Glomerular endothelial cell (primary cell): ENCODE results near the genes CCDC120, USP27X, MAGED4B, SPANXN5 and KANTR.

- RAMPAGE, long total RNA, result no peak
Measured at GRCh38 chrX:48936780-48937538, 18.1 kb upstream of the PIM2 start.

- RAMPAGE, long total RNA, result no peak
Measured at GRCh38 chrX:48990833-48991234, 11.2 kb downstream of the GRIPAP1 start.

- RAMPAGE, long total RNA, result no peak
Measured at GRCh38 chrX:49029816-49030262, 13.3 kb downstream of the TFE3 start.

GRCh38 chrX:49058681-49059141 lies at the start of gene CCDC120:
Gene CCDC120 (plus strand): TSS chrX:49058999.
- RAMPAGE, long total RNA, result no peak

DNA sequence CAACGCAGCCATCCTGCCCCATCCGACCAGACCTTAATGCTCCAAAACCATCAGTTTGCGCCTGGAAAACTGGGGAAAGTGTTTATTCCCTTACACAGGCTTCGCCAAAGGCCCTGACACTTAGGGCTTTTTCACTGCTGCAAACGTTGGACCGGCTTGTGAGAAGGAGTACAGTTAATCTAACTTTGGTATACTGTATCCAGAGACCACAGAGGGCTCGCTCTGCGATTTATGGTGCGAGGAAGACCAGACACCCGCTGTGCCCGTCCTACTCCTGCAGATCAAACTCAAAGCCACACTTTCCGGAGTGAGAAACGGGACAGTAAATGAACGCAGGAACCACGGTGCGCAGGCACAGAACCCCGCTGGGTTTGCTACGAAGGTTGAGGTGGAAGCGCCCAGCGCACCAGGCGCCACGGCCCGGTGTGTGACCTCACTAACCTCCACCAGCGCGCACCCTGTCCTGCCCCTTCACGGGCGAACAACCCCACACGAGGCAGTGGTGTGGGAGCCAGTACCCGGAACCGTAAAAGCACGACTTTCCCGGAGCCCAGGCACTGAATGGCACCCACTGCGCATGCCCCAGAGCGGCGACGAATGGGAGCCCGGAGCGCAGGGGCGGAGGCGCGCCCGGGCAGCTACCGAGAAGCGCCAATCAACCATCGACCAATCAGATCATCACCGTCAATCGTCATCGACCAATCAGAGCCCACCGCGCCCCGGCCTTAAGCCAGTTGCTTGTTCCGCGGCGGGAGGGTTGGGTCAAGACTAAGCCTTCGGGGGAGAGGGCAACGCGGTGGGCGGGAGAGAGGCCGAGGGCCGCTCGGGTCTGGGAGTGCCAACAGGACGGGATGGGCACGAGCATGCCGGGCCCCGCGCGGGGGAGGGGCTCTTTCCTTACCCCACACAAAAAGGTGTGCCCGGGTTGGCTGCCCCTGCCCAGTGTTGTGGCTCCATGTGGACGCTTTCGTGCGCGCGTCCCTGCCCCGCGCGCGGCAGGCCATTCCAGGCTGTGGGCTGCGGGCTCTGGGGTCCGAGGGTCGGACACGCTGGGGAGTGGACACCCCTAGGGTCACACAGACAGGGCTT lies 21.3 kb upstream of the WDR45 start:
- RAMPAGE, long total RNA, result no peak

GRCh38 chrX:49117525-49118027 lies 6.0 kb downstream of the GPKOW start:
- RAMPAGE, long total RNA, result no peak

DNA sequence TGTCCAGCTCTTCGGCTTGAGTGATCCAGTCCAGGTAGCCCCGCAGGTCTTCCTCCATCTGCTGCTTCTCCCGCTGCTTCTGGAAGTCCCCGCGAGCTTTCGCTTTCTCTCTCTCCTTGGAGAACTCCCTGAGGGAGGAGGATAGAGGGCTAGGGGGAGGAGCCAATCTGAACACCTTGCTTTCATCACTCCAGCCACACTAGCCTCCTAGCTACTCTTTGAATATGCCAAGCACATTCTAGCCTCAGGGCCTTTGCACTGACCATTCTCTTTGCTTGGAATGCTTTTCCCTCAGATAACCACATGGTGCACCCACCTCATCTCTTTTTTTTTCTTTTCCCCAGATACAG lies 6.2 kb downstream of the CACNA1F start:
- RAMPAGE, long total RNA, result no peak

GRCh38 chrX:49230725-49231330 lies 2.3 kb downstream of the CACNA1F start:
- RAMPAGE, long total RNA, result no peak

- RAMPAGE, long total RNA, result no peak
Measured at GRCh38 chrX:49793550-49794045, 35.5 kb upstream of the PAGE4 start.

GRCh38 chrX:49830168-49830567 lies 1.1 kb downstream of the PAGE4 start:
- RAMPAGE, long total RNA, result no peak

DNA sequence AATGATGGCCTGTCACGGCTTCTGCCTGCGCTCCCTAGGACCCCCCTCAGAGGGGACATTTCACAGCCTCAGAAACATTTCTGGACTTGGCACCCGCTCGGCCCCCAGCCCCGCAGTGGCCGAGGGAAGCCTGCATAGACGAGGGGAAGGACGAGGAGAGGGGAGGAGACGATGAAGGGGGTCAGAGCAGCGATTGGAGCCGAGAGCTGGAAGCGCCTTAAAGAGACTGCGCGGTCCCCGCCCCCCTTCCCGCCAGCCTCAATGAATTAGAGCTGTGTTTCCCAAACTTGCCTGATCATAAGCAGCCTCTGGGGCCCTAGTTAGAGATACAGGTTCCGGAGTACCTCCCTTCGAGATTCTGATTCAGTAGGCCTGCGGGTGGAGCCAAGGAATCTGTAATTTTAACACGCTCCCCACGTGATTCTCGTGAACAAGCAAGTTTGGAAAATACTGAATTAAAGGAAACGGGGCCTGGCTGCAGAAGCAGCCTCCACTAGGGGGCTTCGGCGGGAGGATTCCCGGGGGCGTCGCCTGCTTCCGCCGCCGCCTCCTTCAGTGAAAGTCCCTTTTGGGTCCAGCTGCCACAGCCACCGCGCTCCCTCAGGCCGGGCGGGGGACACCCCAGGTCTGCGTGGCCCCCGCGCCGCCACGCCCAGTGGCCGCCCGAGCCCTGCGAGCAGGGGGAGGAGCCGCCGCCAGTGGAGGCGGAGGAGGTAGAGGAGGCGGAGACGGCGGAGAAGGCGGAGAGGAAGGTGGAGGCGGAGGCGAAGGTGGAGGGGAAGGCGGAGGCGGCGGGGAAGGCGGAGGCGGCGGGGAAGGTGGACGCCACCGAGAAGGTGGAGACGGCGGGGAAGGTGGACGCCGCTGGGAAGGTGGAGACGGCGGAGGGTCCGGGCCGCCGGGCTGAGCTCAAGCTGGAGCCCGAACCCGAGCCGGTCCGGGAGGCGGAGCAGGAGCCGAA lies at the start of gene USP27X:
Gene USP27X, plus strand, starts transcription at position 685 of the 961 bp plus-strand sequence.
- RAMPAGE, long total RNA, result no peak

DNA sequence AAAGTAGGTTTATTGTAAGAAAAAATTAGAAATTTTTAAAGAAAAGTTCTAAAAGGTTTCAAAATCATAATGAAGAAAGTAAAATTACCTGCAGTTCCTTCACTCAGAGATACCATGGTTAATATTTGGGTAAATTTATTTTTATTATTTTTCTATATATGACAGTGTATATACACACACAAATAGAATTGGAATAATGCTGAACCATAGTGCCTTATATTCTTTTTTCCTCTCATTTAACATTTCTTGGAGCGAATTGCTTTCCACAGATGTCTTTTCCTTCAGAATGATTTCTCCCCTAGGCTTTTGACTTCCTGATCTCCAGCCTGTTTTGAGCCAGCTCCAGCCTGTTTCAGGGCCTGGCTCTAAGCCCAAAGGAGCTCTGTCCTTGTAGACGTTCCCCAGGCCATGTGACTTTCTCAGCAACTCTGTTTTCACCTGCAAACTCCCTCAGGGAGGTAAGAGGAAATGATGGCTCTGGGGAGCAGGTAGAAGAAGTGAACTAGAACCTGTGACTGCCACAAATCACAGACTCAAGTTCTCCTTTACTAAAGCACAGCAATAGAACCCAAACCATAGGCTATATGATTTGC lies 89.2 kb downstream of the AKAP4 start:
- RAMPAGE, long total RNA, result no peak

DNA sequence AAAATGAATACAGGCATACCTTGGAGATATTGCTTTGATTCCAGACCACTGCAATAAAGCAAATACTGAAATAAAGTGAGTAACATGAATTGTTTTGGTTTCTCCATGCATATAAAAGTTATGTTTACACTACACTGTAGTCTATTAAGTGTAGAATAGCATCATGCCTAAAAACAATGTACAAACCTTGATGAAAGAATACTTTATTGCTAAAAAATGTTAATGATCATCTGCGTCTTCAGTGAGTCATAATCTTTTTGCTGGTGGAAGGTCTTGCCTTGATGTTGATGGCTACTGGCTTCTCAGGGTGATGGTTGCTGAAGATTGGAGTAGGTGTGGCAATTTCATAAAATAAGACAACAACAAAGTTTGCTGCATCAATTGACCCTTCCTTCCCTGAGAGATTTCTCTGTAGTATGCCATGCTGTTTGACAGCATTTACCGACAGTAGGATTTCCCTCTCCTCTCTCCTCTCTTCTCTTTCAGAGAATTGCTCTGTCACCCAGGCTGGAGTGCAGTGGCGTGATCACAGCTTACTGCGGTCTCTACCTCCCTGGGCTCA lies 145.1 kb downstream of the SHROOM4 start:
- RAMPAGE, long total RNA, result no peak

GRCh38 chrX:50770913-50771292 lies 43.1 kb downstream of the SHROOM4 start:
- RAMPAGE, long total RNA, result no peak

- RAMPAGE, long total RNA, result no peak
Measured at GRCh38 chrX:51496779-51497355, 475 bp upstream of the NUDT11 start.

DNA sequence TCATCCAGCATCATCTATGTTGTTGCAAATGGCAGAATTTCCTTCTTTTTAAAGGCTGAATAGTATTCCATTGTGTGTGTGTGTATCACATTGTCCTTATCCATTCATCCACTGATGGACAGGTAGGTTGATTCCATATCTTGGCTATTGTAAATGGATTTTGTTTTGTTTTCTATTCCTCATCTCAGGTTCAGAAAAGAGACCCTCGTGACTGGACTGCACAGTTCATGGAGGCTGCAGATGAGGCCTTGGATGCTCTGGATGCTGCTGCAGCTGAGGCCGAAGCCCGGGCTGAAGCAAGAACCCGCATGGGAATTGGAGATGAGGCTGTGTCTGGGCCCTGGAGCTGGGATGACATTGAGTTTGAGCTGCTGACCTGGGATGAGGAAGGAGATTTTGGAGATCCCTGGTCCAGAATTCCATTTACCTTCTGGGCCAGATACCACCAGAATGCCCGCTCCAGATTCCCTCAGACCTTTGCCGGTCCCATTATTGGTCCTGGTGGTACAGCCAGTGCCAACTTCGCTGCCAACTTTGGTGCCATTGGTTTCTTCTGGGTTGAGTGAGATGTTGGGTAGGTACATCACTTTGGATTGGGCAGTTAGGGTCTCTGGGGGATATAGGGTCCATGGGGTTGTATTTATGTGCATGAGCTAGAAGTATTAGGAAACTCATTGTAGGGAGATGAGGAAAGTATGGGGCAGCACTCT lies 8.1 kb downstream of the MAGED1 start:
- RAMPAGE, long total RNA, result no peak

GRCh38 chrX:52068885-52069611 lies at the start of gene MAGED4B:
Gene MAGED4B (minus strand): TSS chrX:52069183.
- RAMPAGE, long total RNA, result no peak

- RAMPAGE, long total RNA, result no peak
Measured at GRCh38 chrX:52797130-52797515, at the start of gene SPANXN5. Gene SPANXN5 (minus strand): TSS chrX:52797427.

DNA sequence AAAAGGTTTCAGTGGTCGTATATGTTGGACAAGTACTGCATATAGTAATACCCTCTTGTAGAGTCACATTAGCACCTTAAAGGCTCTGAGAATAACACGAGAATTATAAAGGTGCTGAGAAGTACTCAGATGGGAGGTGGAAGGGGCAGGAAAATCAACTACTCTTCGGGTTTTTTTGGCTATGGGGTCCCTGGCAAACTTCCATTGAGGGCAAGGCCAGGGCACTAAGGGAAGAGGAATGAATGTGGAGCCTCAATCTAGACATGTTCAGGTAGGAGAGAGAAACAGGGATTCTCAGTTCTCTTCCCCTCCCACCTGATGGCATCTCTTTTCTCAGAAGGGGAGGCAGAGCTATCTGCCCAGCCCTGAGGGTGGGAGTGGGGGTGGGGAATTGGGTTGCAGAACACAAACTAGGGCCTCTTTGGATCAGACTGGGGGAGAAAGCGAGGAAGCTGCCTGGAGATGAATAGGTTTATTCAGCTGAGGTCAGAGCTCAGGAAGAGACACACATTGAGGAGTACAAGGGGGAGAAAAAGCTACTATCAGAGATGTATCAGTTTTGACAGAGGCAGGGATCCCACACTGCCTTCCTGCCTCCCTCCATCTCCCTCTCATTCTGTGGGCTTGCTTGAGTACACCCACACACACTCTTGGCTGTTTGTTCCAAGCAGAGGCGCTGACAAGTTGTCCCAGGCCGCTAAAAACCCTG lies 5.0 kb downstream of the TSPYL2 start:
- RAMPAGE, long total RNA, result no peak

DNA sequence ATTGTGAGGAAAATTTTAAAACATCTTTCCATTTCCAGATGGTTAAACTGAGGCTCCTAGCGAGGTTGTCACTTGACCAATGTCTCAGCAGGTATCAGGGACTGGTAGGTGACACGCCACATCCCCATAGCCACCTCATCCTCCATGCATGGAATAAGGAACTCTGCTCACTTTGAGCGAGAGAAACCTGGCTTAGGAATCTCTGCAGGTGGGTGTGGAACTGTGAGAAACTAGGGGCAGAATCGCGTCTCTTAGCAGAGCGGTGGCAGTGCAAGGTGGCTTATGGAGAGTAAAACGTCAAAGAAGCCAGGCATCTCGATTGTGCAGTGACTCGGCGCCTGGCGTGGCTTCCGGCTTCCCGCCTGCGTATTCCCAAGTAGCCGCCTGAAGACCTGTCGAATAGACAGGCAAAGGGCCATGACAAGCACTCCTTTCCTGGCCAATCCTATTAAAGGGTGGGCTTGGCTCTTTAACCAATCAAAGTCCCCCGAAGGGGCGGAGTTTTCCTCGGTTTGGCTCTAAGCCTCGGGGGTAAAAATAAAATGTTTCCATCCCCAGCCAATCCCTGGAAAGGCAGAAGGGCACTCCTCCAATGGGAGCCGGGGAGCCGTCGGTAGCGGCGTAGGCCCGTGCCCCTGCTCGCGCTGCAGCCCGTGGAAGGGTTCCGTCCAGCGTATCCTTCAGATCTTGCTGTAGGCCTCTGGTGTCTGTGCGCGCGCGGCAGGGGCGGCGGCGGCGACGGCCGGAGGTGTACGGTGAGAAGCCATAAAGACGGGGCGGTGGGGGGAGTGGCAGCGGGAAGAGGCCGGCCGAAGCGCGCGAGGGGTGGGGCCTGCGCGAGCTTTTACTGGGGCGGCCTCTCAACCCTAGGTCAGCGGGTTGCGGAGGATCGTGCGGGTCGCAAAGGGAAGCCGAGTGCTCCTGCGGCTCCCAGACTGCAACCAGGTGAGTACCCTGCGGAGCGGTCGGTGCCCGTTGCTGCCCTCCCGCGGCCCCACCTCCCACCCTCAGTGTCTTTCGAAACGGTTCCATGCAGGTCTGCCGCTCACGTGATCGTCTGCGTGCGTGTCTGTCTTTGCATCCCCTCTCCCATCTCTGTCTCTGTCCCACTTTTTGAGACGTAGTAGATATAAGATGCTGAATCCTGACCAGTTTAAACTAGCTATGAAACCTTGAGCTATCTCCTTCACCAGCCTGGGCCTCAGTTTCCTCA lies at the start of gene KANTR:
Gene KANTR, plus strand, starts transcription at position 613 of the 1,213 bp plus-strand sequence.
- RAMPAGE, long total RNA, result no peak